Ishikawa (cell line): ENCODE measurements around a stretch of chr7.

DNA sequence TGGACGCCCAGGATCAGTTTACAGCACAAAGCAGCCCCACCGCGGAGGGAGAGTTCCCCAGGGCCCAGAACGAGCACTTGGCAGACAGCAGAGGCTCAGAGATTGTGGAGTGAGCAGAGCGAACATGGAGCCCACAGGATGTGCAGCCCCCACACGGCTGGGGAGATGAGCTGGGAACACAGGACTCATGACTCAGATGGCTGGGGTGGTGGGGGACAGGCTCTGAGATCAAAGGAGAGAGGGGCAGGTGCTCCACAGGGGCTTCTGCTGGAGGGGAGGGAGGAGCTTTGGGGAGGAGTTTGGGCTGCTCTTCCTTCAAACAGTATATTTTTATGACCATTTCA, 757 bp upstream of the CRYGN start:
- RRBS, result no CpG with 5 or more reads among the region's 6 CpGs

DNA sequence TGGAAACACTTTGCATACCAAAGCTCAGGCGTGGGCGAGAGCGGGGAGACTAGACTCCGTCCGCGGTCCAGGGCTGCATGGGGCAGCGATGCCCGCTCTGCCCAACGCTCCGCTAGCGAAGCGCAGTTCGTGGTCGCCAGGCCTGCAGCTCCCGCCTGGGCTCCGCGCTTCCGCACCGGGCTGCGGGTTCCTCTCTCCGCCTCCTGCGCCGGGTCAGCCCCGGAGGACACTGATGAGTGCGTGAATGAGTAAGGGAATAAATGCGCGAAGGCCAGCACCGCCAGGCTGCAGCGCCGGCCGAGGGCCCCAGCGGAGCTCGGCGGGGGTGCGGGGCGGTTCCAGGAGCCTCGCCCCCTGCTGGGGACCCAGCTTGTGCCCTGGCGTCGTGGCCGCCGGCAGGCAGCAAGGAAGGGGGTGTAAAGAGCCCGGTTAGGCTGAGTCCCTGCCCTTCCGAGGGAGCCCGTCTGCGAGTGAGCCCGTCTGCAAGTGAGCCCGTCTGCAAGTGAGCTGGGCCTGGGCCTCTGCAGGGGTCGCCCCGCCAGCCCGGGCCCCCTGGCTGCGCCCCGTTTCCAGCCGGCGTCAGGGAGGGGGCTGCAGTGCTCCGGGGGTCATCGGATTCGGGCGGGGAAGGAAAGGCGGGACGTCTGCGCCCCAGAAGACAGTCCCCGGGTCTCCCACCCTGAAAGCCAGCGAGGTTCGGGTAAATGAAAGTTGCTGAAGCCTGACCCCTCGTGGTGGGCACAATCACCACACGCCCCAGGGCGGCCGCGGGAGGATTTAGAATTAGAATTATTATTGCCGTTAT, 8.4 kb upstream of the CRYGN start:
- RRBS, result 13% methylated on average over 29 of the region's 70 CpGs

- RRBS, result no CpG with 5 or more reads among the region's 8 CpGs
These were observed 19.3 kb upstream of the RHEB start for GRCh38 chr7:151538878-151539494.

- RRBS, result no CpG with 5 or more reads among the region's 7 CpGs
These were observed 88.6 kb upstream of the RHEB start for GRCh38 chr7:151608340-151608712.

- RRBS, result no CpG with 5 or more reads among the region's 10 CpGs
These were observed 109.5 kb upstream of the RHEB start for GRCh38 chr7:151629217-151629594.

DNA sequence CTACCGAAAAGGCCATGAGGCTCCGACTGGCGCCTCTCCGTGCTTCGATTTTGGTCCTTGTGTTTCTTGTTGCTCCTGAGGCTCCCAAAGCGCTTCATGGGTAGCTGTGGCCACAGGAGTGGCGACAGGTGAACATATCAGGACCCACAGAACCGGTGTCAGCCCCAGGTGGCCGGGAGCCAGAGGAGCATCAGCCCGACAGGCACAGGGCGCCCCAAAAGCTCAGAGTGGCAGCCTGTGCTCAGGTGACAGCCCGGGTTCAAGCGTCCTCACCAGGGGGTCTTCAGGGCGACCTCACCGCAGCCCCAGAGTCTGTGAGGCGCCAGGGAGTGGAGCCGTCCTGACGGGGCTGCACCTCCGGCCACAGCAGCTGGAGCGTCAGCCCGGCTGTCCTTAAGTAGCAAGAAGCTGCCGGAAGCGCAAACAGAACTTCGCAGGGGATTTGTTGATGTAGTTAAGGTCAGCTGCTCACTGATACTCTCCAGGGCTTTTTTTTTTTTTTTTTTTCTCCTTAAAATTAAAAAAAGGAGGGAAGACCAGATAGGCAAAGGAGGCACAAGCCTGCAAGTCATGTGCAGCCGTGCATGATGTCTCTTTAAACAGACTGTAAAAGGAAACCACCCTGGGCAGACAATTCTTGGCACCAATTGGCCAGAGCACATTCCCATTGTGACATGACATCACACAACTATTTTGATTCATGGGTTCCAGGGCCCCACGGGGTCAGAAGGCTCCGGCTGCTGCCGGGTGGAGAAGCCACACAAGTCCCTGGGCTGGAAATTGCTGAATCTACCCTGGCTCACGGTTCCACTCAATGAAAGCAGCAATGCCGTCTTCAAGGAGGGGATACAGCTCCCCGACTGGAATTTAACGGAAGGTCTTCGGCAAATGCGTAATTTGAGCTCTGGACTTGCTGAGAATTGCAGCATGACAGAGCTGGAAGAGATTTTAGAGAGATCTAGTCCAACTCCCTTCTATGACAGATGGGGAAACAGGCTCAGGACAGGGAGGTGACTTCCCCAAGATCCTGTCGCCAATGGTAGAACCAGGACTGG, 140.7 kb downstream of the PRKAG2 start:
- RRBS, result 3% methylated on average over 7 of the region's 35 CpGs

DNA sequence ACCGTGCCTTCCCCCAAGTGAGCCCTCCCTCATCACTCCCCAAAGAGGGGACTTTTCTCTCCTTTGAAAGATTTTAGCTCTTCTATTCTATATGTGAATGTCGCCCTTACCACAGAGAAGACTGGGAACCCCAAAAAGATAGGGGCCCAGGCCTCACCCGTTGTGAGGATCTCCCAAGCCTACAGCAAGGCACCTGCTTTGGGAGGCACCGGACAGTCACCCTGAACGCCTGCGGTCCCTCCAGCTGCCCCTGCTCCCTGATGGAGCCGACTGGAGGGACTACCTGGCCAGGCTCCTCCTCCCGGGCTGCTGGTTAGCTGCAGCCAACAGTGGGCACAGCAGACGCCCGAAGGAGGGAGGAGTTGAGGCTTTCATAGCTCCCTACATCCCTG, 137.0 kb downstream of the PRKAG2 start:
- RRBS, result 69% methylated on average over 4 of the region's 10 CpGs

DNA sequence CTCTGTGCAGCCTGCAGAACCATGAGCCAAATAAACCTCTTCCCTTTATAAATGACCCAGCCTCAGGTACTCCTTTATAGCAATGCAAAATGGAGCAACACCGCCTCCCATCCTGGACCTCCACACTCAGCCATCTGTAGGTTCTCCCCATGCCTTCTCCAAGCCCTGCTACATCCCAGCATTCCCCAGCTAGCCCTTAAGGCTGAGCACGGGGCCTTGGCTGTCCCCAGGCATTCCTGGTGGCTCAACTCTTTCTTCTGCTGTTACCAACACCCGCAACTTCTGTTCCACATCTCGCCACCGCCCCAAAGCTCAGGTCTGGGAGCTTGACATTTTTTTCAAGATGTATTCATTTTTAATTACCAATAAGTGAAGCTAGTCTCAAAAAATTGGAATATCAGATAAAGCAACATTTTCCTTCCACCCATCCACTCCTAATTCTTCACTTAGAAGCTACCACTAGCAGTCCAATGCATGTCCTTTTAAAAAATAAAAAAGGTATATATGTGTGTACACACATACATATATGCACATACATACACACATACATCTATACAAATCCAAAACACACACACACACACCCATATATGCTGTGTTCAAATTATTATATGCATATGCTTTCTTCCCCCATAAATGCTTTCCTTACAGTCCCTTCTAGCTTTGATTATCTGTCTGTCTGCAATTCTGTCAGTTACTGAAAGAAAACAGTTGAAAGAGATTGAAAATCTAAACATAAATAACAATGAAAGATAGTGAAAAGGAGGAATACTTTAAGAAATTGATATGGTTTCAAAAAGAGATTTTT, 98.3 kb downstream of the PRKAG2 start:
- RRBS, result no CpG with 5 or more reads among the region's 5 CpGs

- RRBS, result 31% methylated on average over 6 of the region's 27 CpGs
These were observed 39.3 kb downstream of the PRKAG2 start for GRCh38 chr7:151837332-151838211.

GRCh38 chr7:151867641-151867788, 9.4 kb downstream of the PRKAG2 start:
- RRBS, result no CpG with 5 or more reads among the region's 5 CpGs

- RRBS, result 92% methylated on average over 7 of the region's 26 CpGs
These were observed 6.6 kb downstream of the PRKAG2 start for GRCh38 chr7:151869922-151871020.

- RRBS, result under 1% methylated on average over 2 of the region's 29 CpGs
These were observed 286 bp downstream of the PRKAG2 start for GRCh38 chr7:151876662-151876995.

- RRBS, result no CpG with 5 or more reads among the region's 16 CpGs
These were observed 24.1 kb upstream of the PRKAG2 start for GRCh38 chr7:151901014-151901484.

GRCh38 chr7:151917603-151918501, 38.4 kb upstream of the GALNTL5 start:
- RRBS, result no CpG with 5 or more reads among the region's 13 CpGs

GRCh38 chr7:151924377-151924957, 31.8 kb upstream of the GALNTL5 start:
- RRBS, result no CpG with 5 or more reads among the region's 10 CpGs

DNA sequence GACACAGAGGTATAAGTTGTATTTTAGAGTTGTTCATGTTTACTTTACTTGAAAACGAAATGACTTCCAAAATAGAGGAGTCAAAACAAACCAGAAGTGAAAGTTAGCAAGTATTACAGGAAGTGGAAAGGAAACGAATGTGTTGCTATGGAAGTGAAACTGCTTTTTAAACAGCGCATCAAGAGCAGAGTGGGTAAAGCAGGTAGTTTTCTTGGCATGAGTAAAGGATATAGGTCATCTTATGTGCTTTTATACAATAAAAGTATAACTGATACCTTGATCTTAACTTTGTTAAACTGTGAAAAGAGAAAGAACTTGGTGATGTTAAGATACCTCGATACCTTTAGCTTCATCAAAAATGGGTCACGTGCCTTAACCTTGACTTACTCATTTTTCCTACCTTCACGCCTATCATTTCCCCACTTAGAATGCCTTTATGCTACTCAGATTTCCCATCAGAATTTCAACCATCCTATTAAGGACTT, 19.9 kb upstream of the GALNTL5 start:
- RRBS, result no CpG with 5 or more reads among the region's 6 CpGs

DNA sequence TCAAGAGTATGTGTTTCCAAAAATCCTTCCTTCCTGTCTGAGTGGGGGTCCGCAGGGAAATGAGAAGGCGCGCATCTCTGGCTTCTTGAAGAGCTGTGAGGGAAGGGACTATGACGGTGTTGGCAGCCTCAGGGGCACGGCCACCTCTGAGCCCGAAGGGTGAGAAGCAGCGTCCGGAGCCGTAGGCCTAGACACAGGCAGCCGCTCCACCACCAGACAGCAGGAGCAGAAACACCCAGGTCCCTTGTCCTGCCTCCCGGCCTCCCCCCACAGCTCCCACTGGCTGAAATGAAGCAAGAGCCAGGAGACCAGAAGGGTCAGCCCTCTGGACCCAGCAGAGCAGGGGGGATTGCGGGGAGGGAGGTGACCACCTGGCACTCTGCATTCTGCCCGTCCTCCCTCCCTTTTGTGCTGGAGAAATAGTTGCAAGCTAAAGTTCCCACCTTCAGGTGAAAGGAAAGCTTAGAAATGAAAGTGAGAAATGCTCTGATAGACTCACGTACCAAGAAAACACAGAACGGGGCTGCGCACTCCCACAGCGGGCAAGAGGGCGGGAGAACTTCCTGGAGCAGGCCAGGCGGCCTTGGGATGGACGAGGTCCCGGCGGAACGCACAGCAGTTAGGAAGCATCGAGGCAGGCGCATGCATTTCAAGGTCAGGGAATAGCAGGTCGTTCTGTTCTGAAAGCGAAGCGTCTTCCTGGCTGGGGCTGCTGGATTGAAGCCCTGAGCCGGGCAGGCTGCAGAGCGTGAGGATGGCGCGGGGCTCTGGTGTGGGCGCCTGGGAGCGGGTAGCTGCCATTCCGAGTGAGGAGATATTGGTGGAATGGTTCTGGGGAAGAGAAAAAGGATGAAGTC, 105.5 kb downstream of the GALNT11 start:
- RRBS, result 94% methylated on average over 9 of the region's 35 CpGs

- RRBS, result no CpG with 5 or more reads among the region's 19 CpGs
These were observed 111.0 kb downstream of the GALNT11 start for GRCh38 chr7:152136078-152137169.

GRCh38 chr7:152161927-152162937, 136.8 kb downstream of the GALNT11 start:
- RRBS, result no CpG with 5 or more reads among the region's 9 CpGs

- RRBS, result no CpG with 5 or more reads among the region's 4 CpGs
These were observed 166.1 kb downstream of the GALNT11 start for GRCh38 chr7:152191392-152192089.